Measurements from ENCODE around the gene DDO.

- PRO-cap: no peak
CAGE:
- cytosol, long polyA plus RNA: no peak
- long polyA plus RNA: no peak
- nucleus, long polyA plus RNA: no peak
These were observed 125.3 kb downstream of the FOXO3 start for GRCh38 chr6:108685957-108686425.

- PRO-cap: no peak
CAGE:
- cytosol, long polyA plus RNA: no peak
- long polyA plus RNA: no peak
- nucleus, long polyA plus RNA: no peak
These were observed 125.9 kb downstream of the FOXO3 start for GRCh38 chr6:108686426-108687167.

DNA sequence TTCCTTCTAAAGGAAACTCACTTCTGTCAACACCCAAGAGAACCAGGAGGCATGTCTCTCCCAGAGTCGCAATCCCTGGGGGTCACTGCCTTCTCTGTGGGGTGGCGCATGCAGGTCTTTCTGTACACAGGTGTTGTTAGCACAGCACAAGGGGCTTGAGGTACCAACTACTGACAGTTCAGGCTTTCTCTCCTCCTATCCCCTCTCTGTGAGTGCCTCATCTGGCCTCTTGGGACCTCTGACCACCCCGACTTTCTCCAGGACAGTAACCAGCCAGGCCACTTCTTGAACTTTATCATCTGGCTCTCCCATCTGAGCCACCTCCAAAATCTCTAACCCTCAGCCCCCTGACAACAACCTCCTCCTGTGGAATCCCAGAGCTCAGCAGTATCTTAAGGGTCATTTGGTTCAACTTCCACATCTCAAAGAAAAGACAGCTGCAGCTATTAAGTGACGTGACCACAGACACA is 7.1 kb upstream of the ARMC2 start:
- PRO-cap: no peak
CAGE:
- cytosol, long polyA plus RNA: no peak
- long polyA plus RNA: no peak
- nucleus, long polyA plus RNA: no peak

DNA sequence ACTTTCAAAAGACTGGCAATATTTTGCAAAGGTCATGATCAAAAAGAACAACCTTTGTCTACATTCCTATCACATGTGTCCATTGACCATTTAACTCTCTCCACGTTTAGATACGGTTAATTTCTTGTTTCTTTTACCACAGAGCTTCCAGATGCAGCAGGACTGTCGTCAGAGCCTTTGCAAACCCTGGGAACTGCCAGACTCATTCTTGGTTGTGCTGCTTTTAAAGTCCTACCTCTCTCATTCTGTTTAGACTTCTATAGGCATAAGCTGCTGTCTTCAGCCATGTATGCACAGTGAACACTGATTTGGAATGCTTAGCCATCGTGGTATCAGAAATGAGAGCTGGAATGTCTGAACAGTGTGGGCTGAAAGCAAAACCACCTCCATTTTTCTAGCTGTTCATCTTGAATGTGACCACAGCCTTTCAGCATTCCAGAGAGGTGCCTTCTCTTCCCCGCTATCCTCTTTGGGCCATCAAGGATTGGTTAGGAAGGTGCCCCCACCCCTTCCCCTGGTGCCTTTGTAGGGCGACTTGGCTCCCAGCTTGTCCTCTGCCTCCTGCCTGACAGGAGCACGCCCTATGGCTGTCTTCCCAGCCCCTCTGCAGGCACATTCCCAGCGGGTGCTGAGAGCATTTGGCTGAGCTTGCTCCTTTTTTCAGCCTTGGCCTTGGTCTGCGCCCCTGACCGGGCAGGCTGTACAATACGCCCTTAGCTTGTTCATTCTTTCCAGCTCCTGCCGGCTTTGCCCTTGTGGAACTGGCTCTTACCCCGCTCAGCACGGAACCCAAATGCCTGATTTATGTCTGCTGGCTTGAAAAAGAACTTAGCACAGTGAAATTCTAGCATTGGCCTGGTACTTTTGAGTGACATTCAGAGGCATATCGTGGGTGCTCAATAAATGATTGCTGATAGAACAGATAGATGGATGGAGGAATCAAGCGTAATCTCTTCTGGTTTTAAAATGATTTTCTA is 97.4 kb downstream of the ARMC2 start:
- PRO-cap: no peak
CAGE:
- cytosol, long polyA plus RNA: no peak
- long polyA plus RNA: no peak
- nucleus, long polyA plus RNA: no peak

DNA sequence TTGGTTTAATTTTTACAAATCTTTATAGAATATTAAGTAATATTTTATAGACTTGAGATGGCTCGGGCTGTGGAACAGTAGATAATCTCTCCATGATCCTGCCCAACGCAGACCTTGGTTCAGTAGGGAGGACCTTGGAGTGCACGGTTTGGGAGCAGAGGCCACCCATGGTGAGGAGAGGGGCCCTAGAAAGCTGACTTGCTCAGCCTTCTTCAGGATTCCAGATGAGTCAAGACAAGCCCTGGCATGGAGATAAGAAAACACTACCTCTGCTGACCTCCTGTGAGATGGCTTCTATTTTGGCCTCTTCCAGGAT is 99.8 kb downstream of the ARMC2 start:
- PRO-cap: no peak
CAGE:
- cytosol, long polyA plus RNA: no peak
- long polyA plus RNA: no peak
- nucleus, long polyA plus RNA: no peak

- PRO-cap: no peak
CAGE:
- cytosol, long polyA plus RNA: no peak
- long polyA plus RNA: no peak
- nucleus, long polyA plus RNA: no peak
These were observed 103.1 kb downstream of the ARMC2 start for GRCh38 chr6:108951255-108951707.

DNA sequence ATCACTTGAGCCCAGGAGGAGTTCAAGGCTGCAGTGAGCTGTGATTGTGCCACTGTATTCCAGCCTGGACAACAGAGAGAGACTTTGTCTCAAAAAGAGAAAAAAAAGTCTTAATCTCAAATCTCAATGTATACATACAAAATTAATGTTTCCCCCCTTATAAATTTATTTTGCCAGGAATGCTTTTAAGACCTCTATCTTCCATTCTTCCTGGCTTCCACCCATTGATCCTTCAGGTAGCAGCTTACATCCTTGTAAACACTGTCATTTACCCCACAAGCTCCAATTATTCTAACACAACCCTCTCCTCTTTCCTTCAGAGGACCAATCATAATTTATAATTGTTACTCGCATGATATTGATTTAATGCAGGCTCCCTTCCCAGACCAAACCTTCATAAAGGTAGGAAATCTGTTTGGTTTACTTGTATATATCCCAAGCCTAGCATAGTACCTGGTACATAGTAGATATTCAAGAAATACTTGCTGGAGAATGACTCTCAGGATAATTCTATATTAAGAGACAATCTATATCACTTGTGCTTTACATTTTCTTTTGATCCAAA is 98.9 kb downstream of the SESN1 start:
- PRO-cap: no peak
CAGE:
- cytosol, long polyA plus RNA: no peak
- long polyA plus RNA: no peak
- nucleus, long polyA plus RNA: no peak

DNA sequence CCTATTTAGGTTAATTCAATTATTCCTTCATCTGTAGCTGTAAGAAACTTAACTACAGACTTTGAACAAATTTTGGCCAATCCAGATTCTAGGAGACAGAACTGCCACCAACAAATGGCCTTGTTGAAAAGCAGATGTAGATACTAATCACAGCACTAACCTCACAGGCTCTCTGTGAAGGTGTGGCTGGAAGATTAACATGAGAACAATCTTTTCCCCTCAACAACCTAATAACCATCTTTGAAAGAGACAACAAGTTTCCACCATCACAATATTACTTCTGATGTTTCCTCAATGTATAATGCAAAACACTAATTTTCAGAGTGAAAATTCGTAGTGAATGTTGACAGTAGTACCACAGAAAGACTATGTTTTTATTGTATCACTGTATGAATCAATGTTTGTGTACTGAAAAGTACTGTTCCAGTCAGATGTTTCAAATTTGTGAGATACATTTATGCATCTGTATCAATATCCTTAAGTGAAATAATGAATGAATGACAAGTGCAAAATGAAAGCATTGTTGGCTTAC is 87.7 kb downstream of the SESN1 start:
- PRO-cap: no peak
CAGE:
- cytosol, long polyA plus RNA: no peak
- long polyA plus RNA: no peak
- nucleus, long polyA plus RNA: no peak

- PRO-cap: unidirectional peak, plus-strand start at chr6:109094625
CAGE:
- cytosol, long polyA plus RNA: no peak
- long polyA plus RNA: no peak
- nucleus, long polyA plus RNA: no peak
These were observed 409 bp downstream of the SESN1 start for GRCh38 chr6:109094158-109094716.

GRCh38 chr6:109252062-109252655 is 130.1 kb downstream of the CD164 start:
- PRO-cap: no peak
CAGE:
- cytosol, long polyA plus RNA: no peak
- long polyA plus RNA: no peak
- nucleus, long polyA plus RNA: no peak

GRCh38 chr6:109307979-109308927 is 74.0 kb downstream of the CD164 start:
- PRO-cap: no peak
CAGE:
- cytosol, long polyA plus RNA: no peak
- long polyA plus RNA: no peak
- nucleus, long polyA plus RNA: no peak

DNA sequence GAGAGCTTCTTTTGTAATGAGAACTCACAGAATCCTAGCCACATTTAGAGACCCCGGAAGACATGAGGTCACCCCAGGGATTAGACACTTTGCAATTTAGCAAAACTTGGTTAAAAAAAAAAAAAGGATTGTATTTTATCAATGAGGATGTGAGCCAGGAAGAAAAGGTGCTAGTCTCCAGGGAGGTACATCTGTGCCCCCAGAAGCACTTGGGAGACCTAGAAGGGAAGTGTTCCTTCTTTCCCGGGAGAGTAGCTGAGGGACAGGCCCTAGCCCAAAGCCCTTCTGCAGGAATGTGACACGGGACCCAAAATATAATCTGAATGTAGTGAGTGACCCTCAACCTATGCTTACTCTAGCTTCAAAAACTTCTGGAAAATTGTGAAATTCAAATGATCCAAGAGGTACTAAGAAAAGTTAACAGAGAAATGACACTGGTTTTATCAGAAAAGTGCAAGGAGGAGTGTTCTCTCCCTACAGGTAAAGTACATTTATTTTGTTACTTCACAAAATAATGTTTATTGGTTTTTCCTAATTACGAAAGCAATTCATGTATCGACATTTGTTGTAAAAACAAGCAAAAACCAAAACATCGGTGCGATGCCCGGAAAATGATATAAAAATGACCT is 65.7 kb downstream of the CD164 start:
- PRO-cap: no peak
CAGE:
- cytosol, long polyA plus RNA: no peak
- long polyA plus RNA: no peak
- nucleus, long polyA plus RNA: no peak

DNA sequence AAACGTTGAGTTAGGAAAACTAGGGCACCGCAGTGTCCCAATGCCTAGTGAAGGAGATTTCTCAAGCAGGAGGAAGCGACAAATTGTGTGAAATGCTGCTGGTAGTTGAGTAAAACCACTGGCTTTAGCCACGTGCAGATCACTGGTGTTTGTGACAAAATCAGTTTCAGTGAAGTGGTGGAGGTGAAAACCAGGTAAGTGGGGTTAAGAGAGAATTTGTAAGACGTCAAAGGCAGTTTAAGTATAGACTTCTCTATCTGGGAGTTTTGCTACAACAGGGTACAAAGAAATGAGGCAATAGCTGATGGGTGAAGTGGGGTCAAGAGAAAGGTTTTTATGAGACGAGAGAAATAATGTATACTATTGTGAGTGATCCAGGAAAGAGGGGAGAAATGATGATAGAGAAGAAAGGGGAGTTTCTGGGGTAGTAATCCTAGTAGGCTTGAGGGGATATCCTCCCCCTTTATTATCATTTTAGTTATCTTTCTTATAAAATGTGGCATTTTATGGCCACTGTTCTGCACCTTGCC is 56.6 kb downstream of the CD164 start:
- PRO-cap: no peak
CAGE:
- cytosol, long polyA plus RNA: no peak
- long polyA plus RNA: no peak
- nucleus, long polyA plus RNA: no peak

GRCh38 chr6:109349518-109349925 is 32.7 kb downstream of the CD164 start:
- PRO-cap: no peak
CAGE:
- cytosol, long polyA plus RNA: no peak
- long polyA plus RNA: no peak
- nucleus, long polyA plus RNA: no peak

DNA sequence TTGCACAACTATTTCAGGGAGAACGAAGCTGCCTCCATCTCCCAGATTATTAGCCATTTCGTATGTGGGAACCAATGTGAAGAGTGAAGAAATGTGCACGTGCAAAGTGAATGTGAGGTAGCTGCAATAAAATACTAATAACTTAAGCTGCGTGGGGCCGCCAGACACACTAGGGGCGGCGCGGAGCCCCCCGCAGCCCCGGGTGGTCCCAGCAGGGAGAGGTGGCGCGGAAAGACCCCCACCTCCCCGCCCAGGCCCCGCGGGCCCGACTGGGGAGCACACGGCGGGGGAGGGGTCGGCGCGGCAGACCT is 322 bp downstream of the ZBTB24 start:
- PRO-cap: no peak
CAGE:
- cytosol, long polyA plus RNA: no peak
- long polyA plus RNA: no peak
- nucleus, long polyA plus RNA: no peak

DNA sequence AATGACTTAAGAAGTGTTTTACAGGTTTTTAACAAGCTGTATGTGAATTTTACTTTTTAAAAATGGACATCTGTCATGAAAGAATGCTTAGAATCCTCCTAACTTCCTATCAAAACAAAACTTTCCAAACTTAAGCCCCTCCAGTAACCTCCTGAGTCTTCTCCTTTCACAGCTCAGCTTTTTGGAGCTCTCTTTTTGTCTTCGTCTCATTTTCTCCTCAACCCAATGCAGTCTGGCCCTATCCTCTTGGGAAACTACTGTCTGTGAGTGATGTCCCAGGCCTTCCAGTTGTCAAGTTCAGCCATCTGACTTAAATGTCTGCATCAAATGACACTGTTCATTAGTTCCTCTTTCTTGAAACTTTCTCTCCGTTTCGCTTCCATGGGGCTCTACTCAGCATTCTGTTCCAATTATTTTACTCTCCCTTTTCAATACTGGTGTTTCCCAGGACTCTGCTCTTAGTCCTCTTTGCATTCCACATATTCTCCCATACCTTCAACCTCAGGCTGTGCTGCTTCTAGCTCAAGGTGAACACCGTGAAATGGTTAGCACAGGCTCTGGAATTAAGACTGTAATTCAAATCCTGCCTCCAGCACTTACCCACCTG is 1.4 kb downstream of the CDC40 start:
- PRO-cap: no peak
CAGE:
- cytosol, long polyA plus RNA: no peak
- long polyA plus RNA: no peak
- nucleus, long polyA plus RNA: no peak

- PRO-cap: no peak
CAGE:
- cytosol, long polyA plus RNA: no peak
- long polyA plus RNA: no peak
- nucleus, long polyA plus RNA: no peak
These were observed at the start of gene DDO for GRCh38 chr6:110414917-110416253. Gene DDO (minus strand): TSS chr6:110415575.

DNA sequence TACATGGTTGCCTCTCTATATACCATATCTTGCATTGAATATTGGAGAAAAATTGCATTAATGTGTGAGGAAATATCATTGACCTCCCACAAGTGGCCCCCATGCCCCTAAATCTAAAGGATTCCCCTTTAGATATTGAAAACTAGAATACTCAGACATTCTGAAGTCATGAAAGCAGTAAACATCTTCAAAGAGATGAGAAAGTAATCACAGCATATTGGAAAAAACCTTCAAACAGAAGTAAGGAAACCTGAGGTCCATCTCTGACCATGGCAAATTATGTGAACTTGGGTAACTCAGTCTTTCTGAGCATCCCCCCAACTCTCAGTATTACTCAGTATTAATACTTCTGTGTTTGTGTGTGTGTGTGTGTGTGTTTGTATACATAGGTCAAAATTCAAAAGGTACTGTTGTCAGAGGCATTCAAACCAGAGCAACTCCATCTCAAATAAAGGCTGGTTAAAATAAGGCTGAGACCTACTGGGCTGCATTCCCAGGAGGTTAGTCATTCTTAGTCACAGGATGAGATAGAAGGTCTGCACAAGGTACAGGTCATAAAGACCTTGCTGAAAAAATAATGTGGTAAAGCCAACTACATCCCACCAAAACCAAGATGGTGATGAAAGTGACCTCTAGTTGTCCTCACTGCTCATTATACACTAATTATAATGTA is 33.1 kb upstream of the SLC22A16 start:
- PRO-cap: no peak
CAGE:
- cytosol, long polyA plus RNA: no peak
- long polyA plus RNA: no peak
- nucleus, long polyA plus RNA: no peak

GRCh38 chr6:111105509-111105983 is 18.2 kb downstream of the SLC16A10 start:
- PRO-cap: no peak
CAGE:
- cytosol, long polyA plus RNA: no peak
- long polyA plus RNA: no peak
- nucleus, long polyA plus RNA: no peak

DNA sequence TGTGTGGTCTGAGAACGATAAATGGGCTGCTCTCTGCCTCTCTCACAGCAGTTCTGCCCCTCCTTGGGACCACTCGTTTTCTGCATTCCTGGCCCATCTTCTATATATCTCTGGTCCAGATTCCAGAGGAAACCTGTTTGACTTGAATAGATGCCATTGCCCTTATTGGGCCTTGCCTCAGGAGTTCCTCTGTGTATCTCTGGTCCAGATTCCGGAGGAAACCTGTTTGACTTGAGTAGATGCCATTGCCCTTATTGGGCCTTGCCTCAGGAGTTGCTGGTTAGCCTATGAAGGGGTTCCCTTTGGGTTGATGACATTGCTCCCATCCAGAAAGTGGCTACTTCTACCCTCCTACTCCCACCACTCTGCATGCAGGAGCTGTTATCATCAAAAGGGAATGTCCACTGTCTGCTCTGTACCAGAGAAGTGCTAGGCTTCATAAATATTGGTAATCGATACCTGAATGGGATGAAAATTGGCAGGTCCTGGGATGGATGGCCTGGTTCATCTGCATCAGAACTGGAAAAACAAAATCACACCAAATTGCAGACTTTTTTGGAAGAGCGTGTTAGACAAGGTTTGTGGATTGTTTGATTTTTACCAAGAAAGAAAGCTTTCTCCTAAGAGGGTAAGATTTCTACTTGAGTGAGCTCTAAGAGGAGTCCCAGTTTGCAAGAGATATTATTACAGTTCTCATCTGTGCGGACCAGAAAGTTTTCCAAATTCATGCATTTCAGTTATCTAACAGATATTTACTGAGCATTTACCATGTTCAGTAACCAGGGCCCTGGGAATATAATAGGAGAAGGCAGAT is 17.8 kb downstream of the MFSD4B start:
- PRO-cap: no peak
CAGE:
- cytosol, long polyA plus RNA: no peak
- long polyA plus RNA: no peak
- nucleus, long polyA plus RNA: no peak

All from A549 (cell line).